Urinary bladder (tissue), 3 donors: ENCODE measurements around a stretch of chr1.

GRCh38 chr1:212232231-212232800 lies 52.9 kb upstream of the PPP2R5A start:
- PRO-cap, result no peak
- RAMPAGE, long total RNA, result no peak

GRCh38 chr1:212237606-212238059 lies 47.6 kb upstream of the PPP2R5A start:
- PRO-cap, result no peak
- RAMPAGE, long total RNA, result no peak

GRCh38 chr1:212466717-212467759 lies 34.3 kb downstream of the NENF start:
- PRO-cap, result no peak
- RAMPAGE, long total RNA, result no peak

DNA sequence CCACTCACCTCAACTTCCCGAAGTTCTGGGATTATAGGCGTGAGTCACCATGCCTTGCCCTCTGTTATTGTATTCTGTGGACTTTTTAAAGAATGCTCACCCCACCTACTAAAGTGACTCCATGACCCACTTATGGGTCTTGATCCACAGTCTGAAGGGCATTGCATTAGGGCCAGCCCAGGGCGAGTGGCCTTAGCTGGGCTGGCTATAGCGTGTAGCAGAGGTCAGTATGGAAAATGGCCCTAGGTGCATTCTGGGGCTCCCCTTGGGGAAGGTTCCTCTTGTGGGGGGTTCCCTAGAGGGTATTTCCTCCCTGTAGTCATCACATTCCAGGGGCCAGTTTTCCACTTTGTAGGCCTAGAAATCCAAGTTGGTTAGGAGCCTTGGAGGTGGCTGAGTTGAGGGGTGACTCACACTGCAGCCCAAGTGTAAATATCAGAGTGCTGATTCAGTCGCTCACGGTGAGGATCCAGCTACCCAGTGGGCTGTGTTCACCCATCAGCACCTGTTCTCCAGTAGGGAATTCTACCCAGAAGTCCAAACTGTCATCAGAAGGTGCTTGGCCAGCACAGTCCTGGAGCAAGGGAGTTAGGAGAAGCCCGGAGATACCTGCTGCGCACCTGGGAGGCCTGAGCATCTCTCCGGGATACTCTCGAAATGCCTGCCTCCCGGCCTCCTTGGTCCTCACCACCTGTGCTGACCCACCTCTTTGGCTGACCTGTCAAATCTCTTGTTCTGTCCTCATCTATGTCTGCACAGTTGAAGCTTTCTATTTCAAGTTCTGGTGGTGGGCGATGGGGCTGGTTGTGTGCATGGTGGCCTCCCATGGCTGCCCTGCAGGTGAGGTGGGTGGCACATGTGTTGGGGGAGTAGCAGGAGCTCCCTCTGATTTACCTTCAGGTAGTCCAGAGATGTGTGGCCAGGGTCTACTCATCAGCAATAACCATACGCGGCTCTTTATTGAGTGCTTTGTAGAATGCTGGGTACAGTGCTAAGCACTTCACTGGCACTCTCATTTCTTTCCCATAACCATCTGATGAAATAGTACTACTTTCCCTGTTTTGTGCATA lies 52.3 kb downstream of the NENF start:
- PRO-cap, result no peak
- RAMPAGE, long total RNA, result no peak

GRCh38 chr1:212658139-212658980 lies 34.1 kb downstream of the GARIN4 start:
- PRO-cap, result no peak
- RAMPAGE, long total RNA, result no peak

DNA sequence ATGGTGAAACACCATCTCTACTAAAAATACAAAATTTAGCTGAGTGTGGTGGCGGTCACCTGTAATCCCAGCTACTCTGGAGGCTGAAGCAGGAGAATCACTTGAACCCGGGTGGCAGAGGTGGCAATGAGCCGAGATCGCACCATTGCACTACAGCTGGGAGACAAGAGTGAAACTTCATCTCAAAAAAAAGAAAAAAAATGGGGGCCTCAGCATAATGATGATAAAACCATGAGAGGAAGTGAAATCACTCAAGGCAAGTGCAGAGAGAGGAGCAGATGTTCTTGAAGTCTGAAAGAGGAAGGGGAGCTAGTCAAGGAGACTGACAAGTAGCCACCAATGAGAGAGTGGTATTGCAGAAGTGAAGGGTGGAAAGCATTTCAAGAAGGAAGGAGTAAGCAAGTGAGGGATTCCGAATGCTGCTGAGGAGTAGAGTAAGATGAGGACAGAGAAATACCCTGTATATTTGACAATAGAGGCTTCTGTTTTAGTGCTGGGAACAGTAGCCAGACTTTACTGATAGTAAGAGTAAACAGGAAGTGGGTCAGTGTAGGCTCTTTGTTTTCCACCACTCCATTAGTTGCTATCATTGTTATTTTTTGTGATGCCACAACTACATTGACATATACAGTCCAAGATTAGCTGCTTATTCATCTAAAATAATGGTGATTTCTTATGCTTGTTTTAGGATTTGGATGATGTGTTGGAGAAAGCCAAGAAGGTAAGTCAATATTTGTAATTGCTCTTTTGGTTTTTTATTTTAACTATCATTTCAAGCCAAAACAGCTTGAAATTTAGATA lies 2.9 kb downstream of the TATDN3 start:
- PRO-cap, result no peak
- RAMPAGE, long total RNA, result no peak

- PRO-cap, result no peak
- RAMPAGE, long total RNA, result no peak
Observed at GRCh38 chr1:212914156-212914455, 36.2 kb upstream of the VASH2 start.

DNA sequence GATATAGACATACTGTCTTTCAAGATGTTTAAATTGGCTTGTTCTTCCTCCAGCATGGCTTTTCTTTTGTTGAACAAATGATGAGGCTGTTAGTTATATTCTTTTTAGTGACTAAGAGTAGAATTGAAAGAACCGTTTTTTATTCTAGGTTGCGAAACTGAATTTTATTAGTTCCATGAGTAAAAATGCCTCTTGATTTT lies 112.3 kb downstream of the RPS6KC1 start:
- PRO-cap, result no peak
- RAMPAGE, long total RNA, result no peak

DNA sequence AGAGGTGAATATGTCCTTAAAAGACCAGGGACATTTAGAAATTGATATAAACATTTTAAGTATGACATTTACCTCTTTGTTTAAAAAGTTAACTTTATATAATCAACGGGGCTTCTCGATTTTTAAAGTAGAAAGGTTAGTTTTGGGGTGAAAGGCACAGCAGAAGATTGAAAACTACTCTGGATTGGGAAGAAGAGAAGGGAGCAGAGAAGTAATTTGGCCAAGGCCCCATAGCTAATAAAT lies 405.4 kb upstream of the PROX1 start:
- PRO-cap, result no peak
- RAMPAGE, long total RNA, result no peak

DNA sequence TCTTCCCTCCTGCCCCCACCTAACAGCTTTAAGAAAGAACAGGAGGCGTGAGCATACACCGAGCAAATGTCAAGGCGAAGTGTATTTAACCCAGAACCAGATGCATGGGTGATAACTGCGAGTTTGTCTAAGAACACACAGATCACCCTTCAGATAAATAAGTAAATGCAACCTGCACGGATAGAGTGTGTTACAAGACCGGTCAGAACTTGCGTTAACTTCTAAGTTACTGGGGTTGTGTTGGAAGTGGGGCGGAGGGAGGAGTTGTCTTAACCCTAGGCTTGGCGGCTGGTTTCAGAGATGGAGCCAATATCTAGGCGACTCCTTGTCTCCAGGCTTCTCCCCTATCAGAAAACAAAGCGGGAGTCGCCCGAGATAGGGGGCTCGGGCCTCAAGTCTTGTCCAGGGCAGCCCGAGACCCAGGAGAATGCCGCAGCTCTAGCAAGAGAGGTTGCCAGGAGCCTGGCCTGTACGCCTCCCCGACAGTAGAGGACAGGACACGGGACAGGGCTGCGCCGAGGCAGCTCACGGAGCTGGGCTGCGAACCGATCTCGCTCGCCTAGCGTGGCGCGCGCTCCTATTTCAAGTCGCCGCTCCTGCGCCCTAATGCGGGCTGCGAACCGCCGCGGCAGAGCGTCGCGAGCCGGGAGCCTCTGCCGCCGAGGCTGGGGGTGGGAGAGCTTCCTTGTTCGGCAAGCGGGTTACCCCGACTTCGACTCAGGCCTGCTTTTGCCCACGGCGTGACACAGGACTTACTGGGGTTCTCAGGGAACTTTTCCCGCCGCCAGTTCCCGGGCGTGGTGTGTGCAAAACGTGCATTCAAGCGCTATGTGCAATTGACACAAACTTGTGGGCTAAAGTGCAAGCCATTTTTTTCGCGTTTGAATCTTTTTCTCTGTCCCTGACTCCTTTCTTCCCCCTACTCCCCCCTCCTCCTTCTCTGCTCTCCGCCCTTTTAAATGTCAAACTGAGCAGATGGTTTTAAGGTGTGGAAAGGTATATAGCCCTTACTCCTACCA lies 2.6 kb upstream of the PROX1 start:
- PRO-cap, result no peak
- RAMPAGE, long total RNA, result no peak

GRCh38 chr1:213987026-213987437 lies 741 bp upstream of the PROX1 start:
- PRO-cap, result no peak
- RAMPAGE, long total RNA, result no peak

DNA sequence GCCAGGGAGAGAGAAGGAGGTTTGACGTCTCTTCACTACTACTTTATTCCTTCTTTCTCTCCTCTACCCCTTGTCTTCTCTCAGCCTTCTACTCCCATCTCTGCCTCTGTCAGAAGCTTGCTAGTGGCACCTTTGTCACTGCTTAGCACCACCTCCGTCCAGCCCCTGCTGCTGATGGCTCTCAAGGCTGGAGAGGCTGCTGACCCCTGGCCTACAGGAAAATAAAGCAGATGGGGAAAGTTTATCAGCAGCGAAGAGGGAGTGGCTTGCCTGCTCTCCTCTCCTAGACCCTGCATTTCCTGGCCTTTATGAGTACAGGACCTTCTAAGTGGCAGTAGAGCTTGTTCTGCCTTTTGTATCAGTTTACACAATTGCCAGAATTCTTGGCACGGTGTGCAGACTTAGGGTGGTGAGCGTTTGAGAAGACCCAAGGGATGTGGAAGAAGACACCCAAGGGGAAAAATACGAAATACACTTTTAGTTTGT lies 27.0 kb downstream of the PROX1 start:
- PRO-cap, result no peak
- RAMPAGE, long total RNA, result no peak

- PRO-cap, result no peak
- RAMPAGE, long total RNA, result no peak
Observed at GRCh38 chr1:214071513-214072063, 83.8 kb downstream of the PROX1 start.

GRCh38 chr1:214123088-214123501 lies 135.3 kb downstream of the PROX1 start:
- PRO-cap, result no peak
- RAMPAGE, long total RNA, result no peak

- PRO-cap, result no peak
- RAMPAGE, long total RNA, result no peak
Observed at GRCh38 chr1:214216627-214217181, 64.3 kb upstream of the SMYD2 start.

GRCh38 chr1:214281319-214282251 lies 626 bp downstream of the SMYD2 start:
- PRO-cap, result bidirectional peak, plus-strand start at chr1:214281620, minus-strand start at chr1:214281498
- RAMPAGE, long total RNA, result no peak

GRCh38 chr1:214550494-214550903 lies 903 bp downstream of the PTPN14 start:
- PRO-cap, result no peak
- RAMPAGE, long total RNA, result no peak

DNA sequence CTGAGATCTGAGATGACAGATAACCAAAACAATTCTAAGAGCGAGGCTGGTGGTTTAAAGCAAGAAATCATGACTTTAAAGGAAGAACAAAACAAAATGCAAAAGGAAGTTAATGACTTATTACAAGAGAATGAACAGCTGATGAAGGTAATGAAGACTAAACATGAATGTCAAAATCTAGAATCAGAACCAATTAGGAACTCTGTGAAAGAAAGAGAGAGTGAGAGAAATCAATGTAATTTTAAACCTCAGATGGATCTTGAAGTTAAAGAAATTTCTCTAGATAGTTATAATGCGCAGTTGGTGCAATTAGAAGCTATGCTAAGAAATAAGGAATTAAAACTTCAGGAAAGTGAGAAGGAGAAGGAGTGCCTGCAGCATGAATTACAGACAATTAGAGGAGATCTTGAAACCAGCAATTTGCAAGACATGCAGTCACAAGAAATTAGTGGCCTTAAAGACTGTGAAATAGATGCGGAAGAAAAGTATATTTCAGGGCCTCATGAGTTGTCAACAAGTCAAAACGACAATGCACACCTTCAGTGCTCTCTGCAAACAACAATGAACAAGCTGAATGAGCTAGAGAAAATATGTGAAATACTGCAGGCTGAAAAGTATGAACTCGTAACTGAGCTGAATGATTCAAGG lies 38.8 kb downstream of the CENPF start:
- PRO-cap, result no peak
- RAMPAGE, long total RNA, result no peak

DNA sequence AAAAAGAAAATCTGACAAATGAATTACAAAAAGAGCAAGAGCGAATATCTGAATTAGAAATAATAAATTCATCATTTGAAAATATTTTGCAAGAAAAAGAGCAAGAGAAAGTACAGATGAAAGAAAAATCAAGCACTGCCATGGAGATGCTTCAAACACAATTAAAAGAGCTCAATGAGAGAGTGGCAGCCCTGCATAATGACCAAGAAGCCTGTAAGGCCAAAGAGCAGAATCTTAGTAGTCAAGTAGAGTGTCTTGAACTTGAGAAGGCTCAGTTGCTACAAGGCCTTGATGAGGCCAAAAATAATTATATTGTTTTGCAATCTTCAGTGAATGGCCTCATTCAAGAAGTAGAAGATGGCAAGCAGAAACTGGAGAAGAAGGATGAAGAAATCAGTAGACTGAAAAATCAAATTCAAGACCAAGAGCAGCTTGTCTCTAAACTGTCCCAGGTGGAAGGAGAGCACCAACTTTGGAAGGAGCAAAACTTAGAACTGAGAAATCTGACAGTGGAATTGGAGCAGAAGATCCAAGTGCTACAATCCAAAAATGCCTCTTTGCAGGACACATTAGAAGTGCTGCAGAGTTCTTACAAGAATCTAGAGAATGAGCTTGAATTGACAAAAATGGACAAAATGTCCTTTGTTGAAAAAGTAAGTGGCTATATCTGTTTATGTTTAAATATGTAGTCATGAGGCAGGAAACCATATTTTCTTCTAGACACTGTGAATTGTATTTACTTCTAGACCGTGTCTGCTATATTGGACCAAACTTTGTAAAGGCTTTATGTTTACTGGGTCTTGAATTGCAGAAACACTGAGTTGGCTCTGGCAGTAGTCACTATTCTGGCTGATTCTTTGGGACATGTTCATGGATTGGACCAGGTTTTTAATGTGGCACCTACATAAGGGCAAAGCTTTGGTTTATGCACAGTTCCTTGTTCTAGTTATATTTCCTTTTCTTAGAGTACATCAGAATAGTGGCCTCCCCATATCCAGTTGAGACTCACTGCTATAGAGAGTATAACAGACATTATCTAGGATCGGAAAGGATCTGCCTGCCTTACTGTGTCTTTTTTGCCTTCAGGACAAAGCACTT lies 44.1 kb downstream of the CENPF start:
- PRO-cap, result no peak
- RAMPAGE, long total RNA, result no peak

GRCh38 chr1:215637059-215637744 lies 70.1 kb downstream of the KCTD3 start:
- PRO-cap, result no peak
- RAMPAGE, long total RNA, result no peak